ENCODE results near the gene CD55.

DNA sequence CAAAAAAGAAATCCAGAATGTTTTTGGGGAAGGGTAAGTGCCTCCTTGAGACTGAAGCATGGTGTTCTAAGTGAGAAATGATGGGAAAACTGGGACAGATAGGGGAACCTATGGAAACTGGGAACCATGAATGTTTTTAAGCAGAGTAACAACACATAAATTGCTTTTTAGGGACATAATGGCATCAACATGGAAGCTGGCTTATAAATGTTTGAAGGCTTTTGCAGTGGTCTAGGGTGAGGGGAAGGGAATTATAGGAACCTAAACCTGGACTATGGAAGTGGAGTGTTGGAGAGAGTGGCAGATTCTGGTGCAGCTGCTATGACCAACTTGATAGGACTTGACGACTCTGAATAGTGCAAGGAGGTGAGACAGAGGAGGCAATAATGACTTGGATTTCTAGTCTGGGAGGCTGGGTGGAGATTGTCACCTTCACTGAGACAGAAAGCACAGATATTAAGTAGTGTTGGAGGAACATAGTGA, 3.6 kb downstream of the C4BPA start:
- RRBS: no CpG with 5 or more reads among the region's 1 CpG

DNA sequence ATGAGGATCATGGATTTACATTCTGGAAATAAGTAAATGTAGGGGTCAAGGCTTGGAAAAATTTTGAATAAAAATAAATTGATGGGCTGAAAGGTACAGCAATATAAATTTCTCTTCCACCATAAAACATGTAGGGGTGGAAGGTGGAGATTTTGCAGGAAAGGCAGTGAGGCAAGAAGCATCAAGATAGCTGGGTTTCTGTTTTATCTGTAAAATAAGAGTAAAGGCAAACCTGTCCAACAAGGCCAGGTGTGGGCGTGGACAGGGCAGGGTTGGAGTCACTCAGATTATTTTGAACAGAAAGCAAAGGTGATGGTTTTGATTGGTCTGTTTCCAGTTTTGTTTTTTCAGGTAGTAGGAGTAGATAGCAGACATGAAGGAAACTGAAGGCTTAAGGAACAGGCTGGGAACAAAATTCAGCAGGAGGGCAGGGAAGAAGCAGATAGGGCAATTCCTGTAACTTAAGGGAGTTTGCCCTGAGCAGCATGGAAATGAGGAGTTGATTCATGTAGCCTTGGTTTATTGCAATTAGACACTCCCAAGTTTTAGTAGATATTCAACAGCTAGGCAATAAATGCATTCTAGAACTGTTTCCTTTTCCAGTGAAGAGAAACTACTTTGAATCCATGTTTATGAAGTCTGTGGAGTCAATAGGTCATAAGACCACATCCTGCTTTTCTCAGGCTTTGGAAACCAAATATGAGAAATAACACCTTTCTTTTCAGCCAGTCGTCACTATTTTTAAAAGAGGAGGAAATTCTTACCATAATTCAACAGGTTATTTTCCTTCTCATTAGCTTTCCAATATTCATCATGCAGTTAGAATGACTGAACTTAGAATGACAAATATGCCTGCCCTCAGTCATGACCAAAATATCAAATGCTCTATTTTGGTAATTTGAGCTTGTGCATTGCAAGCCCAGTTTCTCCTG, 38.8 kb upstream of the CD55 start:
- RRBS: no CpG with 5 or more reads among the region's 2 CpGs

GRCh38 chr1:207298118-207298560, 23.3 kb upstream of the CD55 start:
- RRBS: no CpG with 5 or more reads among the region's 3 CpGs

- RRBS: 1% methylated on average over 25 of the region's 66 CpGs
Measured at GRCh38 chr1:207321388-207322338, at the start of gene CD55. TSS of gene CD55 (plus strand) at chr1:207321678.

DNA sequence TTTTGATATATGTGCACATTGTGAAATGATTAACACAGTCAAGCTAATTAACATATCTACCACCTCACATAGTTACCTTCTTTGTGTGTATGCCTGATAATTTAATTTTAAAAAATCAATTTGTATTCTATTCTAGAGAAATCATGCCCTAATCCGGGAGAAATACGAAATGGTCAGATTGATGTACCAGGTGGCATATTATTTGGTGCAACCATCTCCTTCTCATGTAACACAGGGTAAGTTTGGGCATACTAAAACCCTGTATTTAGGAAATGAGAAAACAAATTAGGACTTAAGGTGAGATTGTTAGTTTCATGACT, 4.0 kb downstream of the CD55 start:
- RRBS: no CpG with 5 or more reads among the region's 2 CpGs

DNA sequence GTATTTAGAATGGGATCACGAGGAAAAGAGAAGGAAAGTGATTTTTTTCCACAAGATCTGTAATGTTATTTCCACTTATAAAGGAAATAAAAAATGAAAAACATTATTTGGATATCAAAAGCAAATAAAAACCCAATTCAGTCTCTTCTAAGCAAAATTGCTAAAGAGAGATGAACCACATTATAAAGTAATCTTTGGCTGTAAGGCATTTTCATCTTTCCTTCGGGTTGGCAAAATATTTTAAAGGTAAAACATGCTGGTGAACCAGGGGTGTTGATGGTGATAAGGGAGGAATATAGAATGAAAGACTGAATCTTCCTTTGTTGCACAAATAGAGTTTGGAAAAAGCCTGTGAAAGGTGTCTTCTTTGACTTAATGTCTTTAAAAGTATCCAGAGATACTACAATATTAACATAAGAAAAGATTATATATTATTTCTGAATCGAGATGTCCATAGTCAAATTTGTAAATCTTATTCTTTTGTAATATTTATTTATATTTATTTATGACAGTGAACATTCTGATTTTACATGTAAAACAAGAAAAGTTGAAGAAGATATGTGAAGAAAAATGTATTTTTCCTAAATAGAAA, 38.5 kb downstream of the CD55 start:
- RRBS: no CpG with 5 or more reads among the region's 3 CpGs

DNA sequence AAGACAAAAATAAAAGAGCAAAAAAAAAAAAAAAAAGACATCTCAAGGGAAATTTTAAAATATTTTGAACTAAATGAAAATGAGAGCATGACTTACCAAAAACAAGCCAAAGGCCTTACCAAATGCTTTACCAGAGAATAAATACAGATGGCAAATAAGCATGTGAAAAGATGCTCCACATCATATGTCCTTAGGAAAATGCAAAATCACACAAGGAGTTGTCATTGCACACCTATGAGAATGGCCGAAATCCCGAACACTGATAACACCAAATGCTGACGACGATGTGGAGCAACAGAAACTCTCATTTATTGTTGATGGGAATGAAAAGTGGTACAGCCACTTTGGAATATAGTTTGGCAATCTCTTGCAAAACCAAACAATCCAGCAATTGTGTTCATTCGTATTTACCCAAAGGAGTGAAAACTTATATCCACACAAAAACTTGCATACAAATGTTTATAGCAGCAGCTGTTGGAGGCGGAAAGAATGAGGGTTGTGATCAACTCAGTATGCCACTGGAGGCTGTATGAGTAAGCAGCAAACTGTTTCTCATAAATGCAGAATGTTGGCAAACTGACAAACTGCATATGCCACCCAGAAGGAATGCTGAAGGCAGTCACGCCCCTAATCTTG, 60.8 kb upstream of the CR2 start:
- RRBS: no CpG with 5 or more reads among the region's 7 CpGs

- RRBS: no CpG with 5 or more reads among the region's 4 CpGs
Measured at GRCh38 chr1:207414574-207415212, 39.4 kb upstream of the CR2 start.

- RRBS: no CpG with 5 or more reads among the region's 3 CpGs
Measured at GRCh38 chr1:207649969-207650557, 5.1 kb downstream of the CR1L start.

DNA sequence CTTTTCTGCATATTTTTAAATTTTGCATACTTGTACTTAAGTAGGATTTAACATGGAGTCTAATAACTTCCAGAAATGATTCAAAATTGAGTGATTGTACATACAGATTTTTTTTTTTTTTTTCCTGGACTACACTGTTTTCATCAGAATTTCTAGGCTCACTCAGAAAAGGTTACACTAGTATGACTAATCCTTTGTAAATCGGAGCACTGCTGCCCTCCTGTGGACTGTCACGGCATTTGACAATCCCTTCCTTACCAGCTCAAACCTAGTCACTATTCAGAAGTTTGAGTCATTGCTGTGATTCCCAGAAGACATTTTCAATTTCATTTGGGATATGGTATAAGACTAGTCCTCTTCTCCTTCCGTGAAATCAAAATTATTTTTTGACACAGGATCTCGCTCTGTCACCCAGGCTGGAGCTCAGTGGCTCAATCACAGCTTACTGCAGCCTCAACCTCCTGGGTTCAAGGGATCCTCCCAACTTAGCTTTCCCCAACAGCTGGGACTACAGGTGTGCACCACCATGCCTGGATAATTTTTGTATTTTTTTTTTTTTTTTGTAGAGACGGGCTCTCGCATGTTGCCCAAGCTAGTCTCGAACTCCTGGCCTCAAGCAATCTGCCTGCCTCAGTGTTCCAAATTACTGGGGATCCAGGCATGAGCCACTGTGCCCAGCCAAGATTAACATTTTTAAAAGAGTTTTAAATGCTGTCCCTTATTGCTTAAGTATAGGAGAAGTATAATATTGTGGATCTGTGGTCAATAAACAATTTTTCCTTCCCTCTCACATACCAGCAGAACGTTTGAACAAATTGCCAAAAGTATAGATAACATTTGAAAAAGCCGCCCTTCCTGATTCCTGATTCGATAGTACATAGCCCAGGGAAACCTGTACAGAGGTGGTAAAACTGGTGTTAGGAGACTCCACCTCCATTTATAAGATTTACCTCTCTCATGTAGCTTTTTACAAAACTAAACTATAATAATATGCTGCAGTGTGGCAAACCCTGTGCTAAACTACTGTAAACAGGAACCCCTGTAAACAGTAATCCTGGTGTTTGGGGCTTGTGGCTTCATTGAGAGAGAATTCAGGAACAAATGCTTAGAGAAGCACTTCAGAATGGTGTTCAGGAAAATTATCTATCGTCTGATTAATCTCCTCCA, 45.8 kb downstream of the CD46 start:
- RRBS: no CpG with 5 or more reads among the region's 11 CpGs

DNA sequence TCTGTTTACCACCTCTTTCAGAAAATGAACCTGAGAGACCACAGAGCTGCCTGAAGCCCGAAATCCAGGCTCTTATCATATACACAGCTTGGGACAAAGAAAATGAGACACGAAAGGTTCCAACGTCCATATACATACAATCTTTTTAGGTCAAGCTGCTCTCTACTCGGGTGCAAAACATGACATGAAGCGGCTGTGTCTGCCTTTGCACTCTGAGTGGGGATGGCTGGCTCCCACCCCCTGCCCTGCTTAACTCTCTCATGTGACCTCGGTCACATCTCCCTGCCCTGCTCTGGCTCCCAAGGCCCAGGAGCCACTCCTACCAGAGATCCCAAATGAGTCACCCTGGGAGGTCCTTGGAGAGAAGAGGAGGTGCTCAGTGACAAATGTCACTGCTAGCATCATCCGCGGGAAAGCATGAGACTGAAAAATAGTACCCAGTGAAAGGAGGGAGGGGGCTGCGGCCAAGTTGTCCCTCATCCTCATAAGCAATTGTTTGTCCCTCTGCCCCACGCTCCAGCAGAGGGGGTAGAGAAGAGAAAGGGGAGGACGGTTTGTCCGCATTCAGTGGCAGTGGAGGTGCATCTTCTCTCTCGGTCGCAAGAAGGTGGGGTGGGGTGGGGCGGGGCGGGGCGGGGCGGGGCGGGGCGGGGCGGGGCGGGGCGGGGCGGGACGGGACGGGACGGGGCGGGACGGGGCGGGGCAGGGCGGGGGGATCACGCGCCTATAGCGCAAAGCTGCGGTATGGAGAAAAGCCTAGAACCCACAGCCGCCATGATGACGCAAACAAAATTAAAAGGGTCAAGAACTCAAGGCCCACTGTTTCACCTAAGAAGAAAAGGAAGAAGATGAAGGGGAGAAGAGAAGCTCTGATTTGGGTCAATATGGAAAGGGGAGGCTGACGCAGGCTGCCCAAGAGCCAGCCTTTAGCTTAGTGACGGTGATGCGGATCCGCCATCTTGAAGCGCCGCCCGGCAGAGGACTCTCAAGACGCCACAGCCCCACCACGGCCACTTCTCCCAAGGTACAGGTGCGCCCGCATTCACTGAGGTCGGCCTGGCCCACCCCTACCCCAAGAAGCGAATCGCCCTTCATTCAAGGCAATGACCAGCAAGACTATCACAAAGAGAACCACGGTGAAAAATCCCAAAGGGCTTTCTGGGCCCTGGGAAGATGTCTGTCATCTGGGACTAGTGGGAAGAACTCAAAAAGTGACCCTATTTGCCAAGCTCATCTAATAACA, 66.2 kb downstream of the CD46 start:
- RRBS: no CpG with 5 or more reads among the region's 52 CpGs

GRCh38 chr1:207831482-207831817, 79.5 kb downstream of the CD34 start:
- RRBS: no CpG with 5 or more reads among the region's 2 CpGs

- RRBS: no CpG with 5 or more reads among the region's 3 CpGs
Measured at GRCh38 chr1:207892991-207893308, 18.0 kb downstream of the CD34 start.

DNA sequence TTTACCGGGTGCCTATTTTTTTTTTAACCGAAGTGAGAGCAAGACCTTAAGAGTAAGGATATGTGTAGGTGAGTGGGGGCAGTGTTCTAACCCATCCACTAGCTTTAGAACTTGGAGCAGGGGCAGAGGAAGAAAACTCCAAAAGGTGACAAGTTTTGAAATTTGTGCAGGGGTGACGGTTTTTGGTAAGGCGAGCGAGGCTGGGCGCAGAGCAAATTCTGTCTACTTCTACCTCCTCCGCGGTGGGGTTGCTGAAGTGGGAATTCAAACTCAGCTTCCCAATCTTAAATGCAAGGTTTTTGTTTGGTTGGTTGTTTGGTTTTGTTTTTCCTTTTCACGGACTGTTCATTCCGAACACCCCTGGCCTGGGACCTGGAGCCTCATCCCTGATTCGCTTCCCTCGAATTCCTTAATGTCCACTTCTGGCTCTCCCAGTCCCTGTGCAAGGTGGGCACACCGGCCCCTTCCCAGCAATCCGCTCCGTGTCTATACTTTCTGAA, 764 bp downstream of the CD34 start:
- RRBS: 89% methylated on average over 3 of the region's 15 CpGs

GRCh38 chr1:207964278-207964934, 53.5 kb upstream of the CD34 start:
- RRBS: no CpG with 5 or more reads among the region's 17 CpGs

GRCh38 chr1:208081755-208082275, 162.4 kb downstream of the PLXNA2 start:
- RRBS: no CpG with 5 or more reads among the region's 13 CpGs

DNA sequence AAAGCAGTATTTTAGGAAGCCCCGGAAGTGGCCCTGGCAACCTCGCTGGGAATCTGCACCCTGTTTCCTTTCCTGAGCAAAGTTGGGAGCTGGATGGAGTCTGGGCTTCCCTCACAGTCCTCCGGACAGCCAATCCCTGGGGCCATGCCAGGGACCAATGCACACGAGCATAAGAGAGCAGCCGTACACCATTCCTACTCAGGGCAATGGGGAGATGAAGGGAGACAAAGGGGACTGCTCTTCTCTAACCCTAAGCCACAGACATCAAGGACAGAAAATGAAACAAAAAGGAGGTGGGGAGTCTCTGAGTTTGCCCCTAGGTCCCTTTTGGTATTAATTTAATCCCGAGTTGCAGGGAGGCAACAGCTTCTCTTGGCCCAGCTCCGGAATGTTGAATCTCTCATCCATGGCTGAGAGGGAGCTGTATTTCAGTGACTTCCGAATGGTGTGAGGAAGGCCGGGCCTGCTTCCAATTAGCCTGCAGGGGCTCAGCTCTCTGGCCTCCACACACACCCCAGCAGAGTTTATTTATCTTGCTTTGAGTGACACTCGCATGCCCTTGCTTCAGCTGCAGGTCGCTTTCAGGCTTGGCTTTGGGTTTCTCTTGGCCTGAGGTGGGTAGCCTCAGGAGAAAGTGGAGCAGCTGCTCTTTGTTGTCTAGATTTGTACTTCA, 154.0 kb downstream of the PLXNA2 start:
- RRBS: 91% methylated on average over 6 of the region's 11 CpGs

- RRBS: no CpG with 5 or more reads among the region's 3 CpGs
Measured at GRCh38 chr1:208192130-208192577, 52.0 kb downstream of the PLXNA2 start.

- RRBS: no CpG with 5 or more reads among the region's 9 CpGs
Measured at GRCh38 chr1:208234484-208235248, 9.5 kb downstream of the PLXNA2 start.

- RRBS: no CpG with 5 or more reads among the region's 11 CpGs
Measured at GRCh38 chr1:209614809-209615606, 31.5 kb downstream of the CAMK1G start.

All from CMK (cell line).